Left common carotid artery plus branches (tissue), 1 donor: ENCODE measurements around the gene ARID5B.

- PRO-cap, result no peak
Measured at GRCh38 chr10:60661620-60662174, 116.6 kb upstream of the CDK1 start.

DNA sequence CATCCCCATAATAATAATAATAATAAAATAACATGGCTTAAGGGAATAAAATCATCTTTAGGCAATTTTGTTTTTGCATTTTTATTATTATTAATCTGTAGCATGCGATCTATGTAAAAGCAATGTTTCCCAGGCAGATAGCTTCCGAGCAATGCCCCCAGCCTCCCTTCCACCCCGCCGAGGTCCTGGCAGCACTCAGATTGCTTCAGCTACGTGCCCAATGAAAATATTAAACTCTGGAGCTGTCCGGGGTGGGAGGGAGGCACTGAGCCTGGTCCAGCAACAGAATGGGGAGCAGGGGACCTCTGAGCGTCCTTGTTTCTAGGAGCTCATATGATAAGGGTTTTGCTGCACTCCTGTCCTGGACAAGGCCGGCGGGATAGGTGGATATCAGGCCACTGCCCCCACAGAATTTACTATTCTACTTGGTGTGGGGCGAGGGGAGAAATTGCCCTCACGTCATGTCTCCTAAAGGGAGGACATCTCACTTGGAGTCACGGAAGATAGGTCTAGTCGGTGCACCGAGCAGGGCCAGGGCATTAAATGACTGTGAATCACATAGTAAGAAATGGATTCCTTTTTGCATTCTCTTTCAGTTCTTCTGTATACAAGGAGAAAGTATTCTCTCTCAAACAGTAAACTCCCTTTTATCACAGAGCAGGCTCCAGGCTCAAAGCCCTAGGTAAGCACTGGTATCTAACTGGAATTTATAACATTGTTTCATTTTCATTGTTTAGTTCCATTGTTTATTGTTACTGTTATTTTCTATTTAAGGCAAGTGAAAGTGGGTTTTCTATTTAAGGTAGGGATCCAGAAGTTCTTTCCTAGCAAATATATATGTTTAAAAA, 44.3 kb upstream of the CDK1 start:
- PRO-cap, result no peak

GRCh38 chr10:60827721-60828695, 49.7 kb downstream of the CDK1 start:
- PRO-cap, result no peak

DNA sequence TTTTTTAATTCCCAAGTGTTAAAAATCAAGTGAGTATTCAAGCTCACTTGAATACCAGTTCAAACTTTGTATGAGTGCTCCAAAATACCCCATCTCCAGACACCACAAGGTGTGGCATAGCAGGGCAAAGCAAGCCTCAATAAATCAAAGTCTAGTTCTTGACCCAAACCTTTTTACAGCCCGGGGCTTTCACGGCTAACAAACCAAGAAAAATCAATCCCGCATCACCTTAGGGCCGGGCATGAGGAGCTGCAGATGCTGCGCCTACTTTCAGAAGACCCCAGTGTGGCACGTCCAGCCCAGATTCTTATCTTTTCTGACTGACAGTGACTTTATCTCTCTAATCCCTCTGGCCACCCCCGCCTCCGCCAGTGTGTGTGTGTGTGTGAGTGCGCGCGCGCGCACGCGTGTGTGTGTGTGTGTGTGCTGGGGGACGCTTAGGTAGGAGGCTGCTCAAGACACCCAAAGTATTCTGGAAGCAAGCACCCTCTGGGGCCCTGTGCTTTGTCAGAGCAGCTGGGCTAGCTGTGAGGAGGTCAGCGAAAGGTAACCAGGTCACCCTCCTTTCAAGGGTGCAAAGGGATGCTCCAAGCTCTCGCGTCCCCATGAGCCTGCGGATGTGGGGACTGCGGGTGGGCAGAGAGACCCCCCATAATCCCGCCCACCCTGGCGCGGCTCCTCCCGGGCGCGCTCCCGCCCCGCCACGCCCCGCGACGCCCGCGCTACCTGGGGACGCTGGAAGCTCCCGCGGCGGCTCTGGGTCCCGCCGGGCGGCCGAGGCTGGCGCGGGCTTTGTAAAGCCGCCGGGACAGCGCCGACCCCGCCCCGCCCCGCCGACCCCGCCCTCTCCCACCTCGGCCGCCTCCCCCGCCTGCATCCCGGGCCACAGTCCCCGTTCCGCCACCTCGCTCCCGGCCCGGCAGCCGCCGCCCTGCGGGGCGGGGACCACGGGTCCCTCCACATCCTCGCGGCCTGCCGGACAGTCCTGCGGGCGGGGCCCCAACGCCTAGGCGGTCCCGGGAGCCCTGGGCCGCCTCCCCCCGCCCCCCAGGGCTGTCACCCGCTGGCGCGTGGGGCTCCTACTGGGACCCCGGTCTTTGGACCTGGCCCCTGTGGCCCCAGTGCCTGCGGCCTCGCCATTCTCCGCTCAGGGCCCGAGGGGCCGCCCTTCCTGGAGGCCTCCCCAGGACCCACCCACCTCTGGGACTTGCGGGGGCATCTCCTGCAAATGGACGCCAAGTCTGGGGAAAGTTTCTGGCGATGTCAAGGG, 57.1 kb upstream of the RHOBTB1 start:
- PRO-cap, result no peak

DNA sequence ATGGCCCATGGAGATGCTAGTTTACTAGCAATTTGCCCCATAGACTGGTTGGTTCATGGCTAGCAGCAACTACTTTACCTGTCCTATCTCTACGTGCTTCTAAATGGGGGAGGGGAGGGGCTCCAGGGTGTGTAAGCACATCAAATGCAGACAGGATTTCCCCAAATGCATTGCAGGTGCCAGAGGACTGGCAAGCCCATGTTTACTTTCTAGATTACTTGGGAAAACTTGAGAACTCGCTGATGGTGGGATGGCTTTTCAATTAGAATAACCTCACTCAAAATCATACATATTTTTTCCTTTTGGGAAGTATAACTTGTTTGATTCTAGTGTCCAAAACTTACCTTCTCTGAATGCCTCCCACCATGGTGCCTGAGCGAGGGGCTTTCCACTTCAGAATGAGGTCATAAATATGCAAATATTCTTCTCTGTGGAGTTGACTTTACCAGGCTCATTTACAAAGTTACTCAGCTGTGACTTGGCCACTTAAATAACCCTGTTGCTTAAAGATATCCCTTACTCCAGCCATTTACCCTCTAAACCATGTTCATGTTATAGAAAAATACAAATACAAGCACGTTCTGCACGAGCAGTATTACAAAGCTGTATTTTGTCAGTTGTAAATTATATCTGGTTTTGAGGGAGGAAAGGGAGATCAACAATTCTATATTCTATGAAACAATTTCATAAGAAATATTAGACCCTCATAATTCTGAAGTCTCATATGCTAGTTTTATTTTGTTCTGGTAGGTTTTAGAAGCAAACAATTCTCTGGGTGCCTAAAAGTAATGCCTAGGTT, 191.4 kb upstream of the RHOBTB1 start:
- PRO-cap, result no peak

DNA sequence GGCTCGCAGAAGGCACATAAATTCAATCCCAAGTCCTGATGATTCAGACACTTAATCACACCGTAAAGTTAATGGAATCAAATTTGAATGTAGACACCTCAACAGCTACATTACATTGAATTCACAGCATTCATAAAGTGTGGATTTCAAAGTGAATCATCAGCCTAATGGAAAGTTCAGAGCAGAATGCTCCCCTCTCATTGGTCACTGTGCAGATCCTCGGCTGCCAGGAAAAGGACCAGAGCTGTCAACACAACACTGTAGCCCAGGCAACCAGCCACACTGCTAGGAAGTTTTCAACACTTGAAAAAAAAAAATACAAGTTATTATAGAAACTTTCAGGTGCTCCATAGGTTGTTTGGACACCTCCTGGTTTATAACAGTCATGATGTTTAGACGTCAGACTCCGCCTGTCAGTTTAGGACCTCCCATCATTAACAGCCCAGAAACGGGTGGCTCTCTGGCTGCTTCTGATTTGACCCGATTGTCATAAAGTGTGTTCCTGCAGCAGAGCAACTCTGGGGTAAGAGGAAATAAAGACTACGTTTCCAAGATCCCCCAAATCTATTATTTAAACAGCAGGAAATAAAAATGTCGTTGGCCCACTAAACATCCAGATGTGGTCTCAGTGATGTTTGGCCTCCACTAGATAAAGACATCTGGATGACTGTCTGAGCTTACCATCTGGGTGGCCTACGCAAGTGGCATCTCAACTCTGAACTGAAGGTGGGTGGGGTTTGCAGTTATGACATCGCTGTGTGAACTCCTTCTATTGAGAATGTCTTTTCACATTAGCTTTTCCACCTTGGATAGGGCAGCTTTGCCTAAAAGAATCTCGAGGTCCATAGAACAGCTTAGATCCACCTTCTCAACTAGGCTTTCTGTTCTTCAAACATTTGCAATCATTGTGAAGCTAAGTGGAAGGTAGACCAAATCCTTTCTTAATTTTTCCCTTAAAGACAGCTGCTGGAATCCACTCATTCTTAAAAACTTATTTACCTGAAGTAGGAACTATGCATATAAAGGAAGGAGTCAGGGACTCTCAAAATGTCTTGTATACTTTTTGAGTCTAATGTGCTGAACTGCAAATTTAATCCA, 117.5 kb downstream of the CABCOCO1 start:
- PRO-cap, result no peak

DNA sequence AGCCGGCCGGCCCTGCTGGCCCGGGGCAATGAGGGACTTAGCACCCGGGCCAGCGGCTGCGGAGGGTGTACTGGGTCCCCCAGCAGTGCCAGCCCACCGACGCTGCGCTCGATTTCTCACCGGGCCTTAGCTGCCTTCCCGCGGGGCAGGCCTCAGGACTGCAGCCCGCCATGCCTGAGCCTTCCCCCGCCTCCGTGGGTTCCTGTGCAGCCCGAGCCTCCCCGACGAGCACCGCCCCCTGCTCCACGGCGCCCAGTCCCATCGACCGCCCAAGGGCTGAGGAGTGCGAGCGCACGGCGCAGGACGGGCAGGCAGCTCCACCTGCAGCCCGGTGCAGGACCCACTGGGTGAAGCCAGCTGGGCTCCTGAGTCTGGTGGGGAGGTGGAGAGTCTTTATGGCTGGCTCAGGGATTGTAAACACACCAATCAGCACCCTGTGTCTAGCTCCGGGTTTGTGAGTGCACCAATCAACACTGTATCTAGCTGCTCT, 33.7 kb upstream of the ARID5B start:
- PRO-cap, result no peak

DNA sequence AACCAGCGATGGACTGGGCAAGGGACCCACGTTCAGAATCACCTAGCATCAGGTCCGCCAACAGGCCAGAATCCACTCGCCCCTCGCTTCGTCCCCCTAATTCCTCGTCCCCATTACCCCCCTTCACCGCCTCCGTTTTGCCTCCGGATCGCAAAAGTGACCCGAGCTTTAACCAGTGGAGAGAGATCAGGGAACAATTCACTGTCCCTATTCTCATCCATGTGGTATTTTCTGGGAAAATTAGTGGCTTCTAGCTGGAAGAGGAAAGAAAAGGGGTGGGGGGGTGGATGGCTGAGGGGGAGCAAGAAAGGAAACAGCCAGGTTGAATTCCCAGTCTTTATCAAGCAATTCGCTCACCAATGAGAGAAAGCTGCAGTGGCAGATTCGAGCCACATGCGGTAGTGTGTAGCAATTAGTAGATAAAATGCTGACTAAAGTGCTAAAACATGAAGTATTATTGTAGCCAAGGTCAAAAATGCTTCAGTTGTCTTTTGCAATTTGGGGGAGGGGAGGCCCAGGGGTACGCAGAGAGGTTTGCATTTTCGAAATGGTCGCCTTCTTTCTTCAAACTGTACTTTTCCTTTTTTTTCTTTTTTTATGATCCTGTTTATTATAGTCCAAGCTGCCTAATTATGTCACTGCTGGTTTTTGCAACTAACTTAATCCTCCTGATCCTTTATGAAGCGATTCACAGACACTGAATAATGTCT, 3.9 kb upstream of the ARID5B start:
- PRO-cap, result no peak

GRCh38 chr10:61901093-61901901, at the start of gene ARID5B:
Gene ARID5B (plus strand): TSS chr10:61901699.
- PRO-cap, result unidirectional peak, plus-strand start at chr10:61901699

DNA sequence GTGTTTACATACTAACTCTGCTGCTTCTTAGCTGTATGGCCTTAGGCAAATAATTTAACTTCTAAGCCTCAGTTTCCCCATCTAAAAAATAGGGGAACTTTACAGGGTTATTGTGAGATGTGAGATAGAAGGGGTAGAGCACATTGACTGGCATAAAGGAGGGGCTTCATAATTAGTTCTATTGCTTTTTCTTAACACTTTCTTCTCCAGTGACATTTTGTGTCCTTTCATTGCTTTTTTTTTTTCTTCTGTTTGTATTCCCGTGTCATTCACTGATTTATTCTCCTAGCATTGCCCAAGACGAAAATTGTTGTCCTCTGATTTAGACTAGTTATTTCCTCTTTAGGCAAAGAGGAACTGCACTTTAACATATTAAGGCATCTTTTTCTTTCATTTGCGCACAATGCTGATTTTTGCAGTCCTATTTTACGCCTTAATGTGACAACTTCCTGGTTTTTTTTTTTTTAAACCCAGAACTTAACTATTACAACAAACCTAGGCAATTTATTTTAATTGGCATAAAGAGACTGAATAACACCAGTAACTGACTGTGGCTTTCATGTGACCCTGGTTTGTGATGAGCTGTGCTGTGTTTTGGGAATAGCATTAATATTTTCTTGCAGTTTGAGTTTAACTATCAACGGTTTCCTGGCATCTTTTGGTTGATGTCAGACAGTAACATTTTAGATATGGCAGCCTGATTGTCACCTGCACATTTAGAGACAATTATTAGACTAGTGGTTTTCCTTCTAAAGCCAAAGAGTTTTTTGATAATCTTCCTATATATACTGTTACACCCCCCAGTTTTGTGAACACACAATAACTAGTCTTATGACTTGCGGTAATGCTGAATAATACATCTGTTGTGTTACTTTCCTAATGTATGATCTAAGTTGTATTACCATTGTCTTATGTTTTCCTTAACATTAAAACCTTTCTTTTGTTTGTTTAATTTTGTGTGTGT, 39.8 kb downstream of the ARID5B start:
- PRO-cap, result no peak

GRCh38 chr10:61987919-61988438, 86.5 kb downstream of the ARID5B start:
- PRO-cap, result no peak

DNA sequence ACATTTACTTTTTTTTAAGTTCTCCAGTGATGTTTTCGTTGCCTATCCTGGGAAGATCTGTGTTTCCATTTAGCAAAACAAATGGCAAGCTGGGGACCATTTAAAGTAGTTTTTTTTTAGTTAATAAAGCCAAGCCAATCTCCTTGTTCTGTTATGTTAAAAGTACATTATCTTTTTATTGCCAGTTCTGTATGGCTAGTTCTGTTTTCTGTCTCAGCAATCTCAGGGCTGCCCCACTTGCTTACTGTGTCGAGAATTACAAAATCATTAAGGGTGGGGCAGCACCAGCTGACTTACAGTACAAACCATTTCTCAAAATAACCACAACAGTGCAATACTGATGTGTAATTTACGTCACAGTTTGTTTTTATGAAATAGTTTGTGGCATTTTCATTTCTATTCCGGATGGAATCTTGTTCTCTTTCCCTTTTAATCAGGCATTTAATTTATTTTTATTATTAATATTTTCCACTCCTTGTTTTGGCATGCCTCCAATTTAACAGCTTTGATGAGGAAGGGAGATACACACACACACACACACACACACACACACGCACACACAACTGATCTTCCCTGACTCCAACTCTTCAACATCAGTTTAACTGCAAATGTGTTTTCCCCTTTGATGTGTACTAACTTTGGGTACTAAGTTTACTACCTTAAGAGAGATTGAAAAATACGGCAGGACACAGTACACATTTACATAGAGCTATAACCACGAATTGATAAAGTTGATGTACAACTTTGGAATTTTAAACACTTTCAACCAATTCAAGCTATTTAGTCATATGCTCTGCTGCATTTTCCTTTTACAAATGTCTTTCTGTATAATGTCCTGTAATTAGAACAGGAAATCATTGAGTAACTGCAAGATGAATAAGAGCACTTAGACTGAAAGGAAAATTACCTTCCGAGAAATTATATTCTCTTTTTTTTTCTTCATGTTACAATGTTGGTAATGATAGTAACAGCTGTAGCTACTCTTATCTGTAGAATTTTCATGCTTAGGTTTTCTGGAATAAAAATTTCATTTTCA, 91.4 kb downstream of the ARID5B start:
- PRO-cap, result no peak

- PRO-cap, result no peak
Measured at GRCh38 chr10:61993634-61994084, 92.2 kb downstream of the ARID5B start.

DNA sequence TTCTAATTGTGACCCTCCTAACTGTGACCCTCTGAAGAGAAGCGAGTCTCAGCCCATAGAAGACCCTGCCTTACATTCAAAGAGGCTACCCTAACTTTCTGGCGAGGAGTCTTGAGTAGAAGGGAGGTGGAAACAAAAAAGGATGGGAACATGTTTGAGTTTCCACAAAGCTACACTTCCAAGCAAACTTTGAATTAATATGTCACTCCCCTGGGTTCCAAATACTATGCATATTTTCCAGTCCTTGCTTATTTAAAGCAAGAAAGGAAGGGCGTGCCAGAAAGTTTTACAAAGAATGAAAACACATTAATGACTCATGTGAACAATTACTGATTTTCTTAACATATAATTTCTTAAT, 118.4 kb downstream of the ARID5B start:
- PRO-cap, result no peak

DNA sequence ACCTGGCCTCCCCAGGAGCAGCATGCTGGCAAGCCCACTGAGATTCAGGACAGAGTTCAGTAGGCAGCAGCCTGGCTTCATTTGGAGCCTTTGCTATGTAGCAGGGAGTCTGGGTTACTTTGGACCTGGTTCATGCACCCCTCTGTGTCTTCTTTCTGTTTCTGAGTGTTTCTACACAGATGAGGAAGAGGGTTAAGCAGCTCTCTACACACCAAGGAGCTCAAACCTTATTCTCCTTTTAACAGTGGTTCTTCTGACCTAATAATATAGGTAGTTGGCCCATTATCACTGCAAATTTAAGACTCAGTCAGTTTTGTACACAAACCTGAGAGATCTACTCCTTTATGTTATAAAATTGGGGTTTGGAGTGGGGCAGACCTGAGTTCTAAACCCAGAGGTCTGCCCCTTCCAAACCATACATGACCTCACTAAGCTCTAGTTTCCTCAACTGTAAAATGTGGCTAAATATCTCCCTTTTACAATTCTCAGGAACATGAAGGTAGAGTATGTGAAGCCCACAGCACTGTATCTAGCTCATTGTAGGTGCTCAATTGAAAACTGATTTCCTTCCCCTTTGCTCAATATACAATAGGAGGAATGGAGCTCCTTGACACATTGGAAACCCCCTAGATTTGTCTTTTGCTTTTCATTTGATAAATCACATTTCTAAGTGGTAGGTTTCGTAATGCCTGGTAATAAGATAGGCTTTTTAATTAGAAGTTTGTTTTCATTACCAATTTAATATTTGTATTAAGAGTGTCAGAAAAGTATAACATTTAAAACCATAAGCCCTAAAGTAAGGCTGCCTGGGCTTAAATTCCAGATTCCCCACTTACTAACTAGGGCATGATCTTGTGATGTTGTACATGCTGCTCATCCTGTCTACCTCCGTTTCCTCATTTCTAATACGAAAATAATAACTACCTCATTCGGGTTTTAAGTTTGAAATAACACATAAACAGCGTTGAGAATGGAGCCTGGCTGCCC, 153.3 kb downstream of the ARID5B start:
- PRO-cap, result no peak

DNA sequence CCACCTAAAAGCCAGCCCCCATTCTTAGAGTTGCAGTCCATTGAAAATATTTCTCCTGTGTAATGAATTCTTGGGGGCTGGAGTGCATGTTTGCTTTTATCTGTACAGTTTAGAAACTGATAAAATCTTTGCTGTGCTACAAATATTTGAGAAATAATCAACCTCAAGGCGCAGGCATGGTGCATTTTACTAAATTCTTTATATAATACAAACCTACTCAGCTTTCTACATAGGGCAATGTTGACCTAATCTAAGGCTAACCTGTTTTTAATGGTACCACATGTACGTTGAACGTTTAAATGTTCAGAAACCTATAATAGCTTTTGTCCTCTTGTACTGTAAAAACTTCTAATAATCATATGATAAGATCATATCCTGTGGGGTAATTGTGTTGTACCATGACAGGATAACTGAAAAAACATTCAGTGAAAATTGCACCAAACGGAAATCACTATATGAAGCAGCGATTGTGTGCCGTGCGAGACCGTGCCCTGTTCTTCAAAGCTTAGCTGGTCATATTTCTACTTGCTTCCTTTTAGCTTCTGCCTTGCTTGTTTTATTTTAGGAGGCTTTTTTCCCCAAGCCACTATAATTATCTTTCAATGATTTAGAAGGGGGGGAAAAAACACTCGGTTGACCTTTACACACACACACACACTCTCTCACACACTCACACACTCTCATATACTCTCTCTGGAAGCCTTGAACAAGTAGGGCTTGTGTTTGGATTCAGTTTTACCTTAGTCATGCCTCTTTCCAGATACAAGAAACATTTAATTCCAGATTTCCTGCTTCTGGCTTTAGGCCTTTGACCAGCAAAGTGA, 181.1 kb downstream of the ARID5B start:
- PRO-cap, result no peak

DNA sequence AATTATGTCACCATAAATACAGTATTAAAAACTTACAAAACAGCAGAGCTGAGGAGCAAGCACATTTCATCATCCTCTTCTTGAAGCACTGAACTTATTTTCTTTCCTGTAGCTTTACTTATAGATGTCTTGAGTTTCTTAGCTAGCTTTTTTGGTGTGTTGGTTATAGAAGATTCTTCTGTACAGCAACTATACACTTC, 32.7 kb downstream of the RTKN2 start:
- PRO-cap, result no peak

GRCh38 chr10:62455085-62455481, 80.9 kb downstream of the ZNF365 start:
- PRO-cap, result no peak

GRCh38 chr10:62608537-62608955, 196.0 kb upstream of the ADO start:
- PRO-cap, result no peak

- PRO-cap, result no peak
Measured at GRCh38 chr10:62618120-62618646, 186.3 kb upstream of the ADO start.